SEM (cell line): Measurements from ENCODE around the genes UBL5, S1PR2, ICAM5 and ICAM3.

DNA sequence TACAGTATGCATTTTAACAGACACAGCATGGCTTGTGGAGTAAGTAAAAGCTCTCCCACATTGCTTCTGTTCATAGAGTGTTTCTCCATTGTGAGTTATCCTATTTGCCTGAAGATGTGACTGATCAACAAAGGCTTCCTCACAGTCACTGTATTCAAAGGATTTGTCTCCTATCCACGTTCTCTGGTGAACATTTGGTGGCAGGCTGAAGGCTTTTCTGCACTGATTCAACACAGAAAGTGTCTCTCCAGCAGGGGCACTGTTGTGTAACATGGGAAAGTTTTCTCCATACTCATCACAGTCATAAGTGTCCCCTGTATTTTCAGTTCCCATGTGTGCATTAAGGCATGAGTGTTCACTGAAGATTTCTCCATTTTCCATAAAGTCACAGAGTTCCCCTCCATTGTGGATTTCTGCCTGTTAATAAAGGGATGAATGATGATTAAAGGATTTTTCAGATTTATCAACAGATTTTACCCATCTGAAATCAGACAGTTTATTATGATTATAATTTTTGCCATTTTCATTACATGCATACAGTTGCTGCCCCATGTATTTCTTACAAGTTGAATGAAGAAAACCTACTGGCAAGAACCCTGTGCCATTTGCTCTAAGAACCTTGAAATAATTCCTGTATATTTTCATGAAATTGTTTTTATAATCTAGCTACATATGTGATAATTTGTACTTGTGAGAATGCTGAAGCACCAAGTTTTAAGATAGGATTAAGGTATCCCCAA lies 17.4 kb downstream of the ZNF121 start:
- PRO-cap = no peak

DNA sequence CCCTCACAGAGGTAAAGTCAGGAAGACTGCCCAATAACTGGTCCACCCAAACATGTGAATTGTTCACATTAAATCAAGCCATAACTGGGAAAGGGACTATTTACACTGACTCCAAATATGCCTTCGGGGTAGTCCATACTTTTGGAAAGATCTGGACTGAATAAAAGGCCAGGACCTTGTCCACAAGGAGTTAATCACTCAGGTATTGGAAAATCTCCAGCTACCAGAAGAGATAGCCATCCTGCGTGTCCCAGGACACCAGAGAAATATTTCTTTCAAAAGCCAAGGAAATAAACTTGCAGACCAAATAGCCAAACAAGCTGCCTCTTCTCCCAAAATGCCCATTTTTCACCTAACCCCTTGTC lies 9.9 kb upstream of the ZNF561 start:
- PRO-cap = no peak

DNA sequence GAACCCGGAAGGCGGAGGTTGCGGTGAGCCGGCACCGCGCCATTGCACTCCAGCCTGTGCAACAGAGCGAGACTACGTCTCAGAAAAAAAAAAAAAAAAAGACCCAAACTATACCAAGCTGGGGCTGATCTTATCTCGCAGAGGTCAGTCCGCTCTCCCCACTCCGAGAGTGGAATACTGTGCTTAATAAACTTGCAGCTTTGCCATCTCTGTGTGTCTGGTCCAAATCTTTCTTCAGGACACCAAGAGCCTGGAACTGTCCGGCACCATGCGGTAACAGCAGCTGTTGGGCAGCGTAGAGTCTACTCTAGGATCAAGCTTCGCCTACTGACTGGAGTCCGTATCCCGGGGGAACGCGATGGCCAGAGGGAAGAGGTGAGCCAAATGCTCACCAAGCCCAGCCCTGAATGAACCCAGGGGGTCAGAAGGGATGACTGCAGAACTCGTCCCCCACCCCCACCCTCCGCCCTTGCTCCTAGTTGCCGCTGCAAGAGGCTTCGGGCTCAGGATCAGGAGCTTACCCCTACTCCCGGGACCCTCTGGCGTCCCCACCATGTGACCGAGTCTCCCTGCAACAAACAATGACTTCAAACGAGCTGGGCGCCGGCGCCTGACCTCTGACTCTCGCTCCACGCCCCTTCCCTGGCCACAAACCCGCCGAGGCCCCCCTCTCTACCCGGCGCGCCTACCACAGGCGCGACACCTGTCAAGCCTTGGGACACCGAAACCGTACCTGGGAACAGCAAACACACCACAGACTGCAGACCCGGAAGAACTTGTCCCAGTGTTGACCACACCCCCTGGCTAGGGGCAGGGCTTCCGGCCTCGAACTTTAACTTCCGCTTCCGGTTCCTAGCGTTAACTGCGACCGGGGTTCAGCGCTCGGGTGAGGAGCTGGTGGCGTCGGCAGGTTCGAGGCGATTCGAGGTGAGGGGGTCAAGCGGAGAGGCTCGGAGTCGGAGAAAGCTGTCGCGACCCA lies at the start of gene UBL5:
Gene UBL5, plus strand, starts transcription at position 861 of the 979 bp plus-strand sequence.
- PRO-cap = bidirectional peak, plus-strand start at position 861 of the sequence, minus-strand start at position 778 of the sequence

DNA sequence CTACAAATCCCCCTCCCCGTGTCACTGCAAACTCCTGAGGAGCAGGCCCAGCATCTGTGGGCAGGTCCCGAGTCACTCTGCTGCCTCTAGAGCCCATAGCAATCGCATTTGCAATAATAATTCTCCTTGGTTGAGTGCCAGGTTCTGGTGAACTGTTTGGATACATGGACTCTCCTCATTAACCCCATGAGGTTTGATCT lies 910 bp downstream of the PIN1 start:
- PRO-cap = no peak

DNA sequence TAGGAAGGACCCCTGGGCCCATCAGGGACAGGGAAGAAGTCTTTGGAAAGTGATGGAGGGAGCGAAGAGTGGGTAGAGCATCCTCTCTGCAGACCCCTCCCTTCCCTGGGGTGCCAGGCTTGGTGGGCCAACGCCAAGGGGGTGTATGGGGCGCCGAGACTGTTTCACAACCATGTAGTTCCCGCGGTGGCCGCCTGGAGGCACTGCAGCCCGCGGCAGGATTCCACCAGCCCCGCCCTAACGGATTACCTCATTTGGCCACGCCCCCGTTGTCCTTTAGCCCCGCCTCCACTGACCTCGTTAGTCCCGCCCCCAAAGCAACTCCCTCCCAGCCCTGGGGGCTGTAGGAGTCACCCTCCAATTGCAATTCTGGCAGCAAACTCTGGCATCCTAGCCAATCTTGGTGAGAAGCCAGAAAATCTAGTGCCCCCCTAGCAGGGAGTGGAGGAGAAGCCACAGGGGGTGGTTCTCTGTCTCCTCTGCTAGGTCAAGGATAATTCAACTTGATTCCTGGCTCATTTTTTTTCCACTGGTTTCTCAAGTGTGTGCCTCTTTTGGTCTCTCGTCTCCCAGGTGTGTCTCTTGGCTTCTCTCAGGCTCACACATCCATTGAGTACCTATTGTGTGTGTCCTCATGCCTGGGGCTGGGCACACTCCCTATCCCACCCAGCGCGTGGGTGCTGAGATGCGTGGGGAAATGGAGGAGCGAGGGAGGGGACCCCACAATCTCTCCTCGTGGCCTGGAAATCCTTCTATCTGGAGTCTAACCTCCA lies 2.1 kb downstream of the OLFM2 start:
- PRO-cap = no peak

GRCh38 chr19:10121835-10122418 lies 2.2 kb upstream of the EIF3G start:
- PRO-cap = no peak

DNA sequence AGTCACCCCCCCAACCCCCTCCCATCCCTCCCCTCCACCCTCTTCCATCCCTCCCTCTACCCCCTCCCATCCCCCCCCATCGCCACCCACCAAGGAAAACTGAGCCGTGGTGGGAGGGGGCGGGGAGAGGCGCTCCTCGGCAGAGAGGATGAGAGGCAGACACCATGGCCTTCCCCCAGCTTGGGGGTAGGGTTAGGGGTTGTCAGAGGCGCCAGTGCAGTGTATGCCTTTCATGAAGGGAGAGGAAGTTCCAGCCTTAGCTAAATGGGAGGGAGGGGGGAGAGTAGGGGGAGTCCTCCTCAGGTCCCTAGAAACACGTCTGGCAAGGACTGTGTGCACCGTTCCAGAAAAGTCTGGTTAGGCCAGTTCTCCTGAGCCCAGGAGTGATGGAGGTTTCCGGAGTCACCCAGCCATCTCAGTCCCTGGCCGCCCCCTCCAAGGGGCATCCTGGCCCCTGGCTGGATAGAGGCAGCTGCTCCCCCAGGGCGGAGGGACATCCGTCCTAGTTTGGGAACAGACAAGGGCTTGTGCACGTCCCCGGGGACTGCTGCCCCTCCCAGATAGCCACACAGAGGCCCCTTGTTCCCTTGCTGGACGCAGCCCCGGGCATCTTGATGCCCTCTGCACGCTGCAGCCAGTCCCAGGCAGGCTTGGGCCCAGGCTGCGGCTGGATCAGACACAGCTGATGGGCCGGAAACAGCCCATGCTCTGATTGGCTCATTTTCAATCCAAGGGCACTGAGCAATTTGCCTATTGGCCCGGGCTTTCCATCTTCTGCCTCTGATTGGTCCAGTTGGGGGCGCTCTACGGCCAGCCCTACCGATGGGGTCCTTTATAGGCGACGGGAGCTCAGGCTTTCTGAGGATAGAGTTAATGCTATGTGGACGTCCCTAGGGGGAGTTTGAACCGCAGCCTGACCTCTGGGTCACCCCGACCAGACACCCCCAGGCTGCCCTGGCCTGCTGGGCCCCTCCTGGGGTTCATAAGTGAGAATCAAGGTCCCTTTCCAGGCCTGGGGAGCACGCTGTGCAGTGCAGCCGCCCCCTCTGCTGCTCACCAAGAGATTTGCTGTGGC lies 3.9 kb downstream of the S1PR2 start:
- PRO-cap = no peak

- PRO-cap = bidirectional peak, plus-strand start at chr19:10231001, minus-strand start at chr19:10230944; bidirectional peak, plus-strand start at chr19:10231421, minus-strand start at chr19:10231310; bidirectional peak, plus-strand start at chr19:10231581, minus-strand start at chr19:10231511
These were observed at the start of gene S1PR2 for GRCh38 chr19:10230887-10231853. Gene S1PR2 (minus strand): TSS chr19:10231331.

GRCh38 chr19:10238366-10238803 lies 7.3 kb upstream of the S1PR2 start:
- PRO-cap = no peak

- PRO-cap = no peak
These were observed 978 bp downstream of the ICAM4 start for GRCh38 chr19:10287766-10288100.

DNA sequence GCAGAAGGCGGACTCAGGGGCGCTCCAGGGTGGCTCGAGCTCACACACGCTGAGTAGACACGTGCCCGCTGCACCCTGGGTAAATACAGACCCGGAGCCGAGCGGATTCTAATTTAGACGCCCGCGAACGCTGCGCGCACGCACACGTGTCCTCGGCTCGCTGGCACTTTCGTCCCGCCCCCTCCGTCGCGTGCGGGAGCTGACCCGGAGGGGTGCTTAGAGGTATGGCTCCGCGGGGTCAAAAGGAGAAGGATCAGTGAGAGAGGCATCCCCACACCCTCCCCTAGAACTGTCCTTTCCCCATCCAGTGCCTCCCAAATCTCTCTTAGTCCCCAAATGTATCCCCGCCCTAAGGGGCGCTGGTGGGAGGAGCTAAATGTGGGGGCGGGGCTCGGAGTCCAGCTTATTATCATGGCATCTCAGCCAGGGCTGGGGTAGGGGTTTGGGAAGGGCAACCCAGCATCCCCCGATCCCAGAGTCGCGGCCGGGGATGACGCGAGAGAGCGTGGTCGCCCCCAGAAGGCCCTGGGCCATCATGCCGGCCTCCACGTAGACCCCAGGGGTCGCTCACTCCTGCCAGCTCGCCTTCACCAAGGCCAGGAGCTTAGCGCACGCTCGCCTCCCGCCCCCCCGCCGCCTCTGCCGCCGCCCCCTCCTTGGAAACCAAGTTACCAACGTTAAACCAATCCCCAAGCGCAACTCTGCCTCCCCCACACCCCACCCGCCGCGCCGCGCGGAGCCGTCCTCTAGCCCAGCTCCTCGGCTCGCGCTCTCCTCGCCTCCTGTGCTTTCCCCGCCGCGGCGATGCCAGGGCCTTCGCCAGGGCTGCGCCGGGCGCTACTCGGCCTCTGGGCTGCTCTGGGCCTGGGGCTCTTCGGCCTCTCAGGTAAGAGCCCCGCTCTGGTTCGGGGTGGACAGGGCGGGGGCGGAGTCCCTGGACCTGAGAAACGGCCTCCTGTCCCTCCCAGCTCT lies at the start of gene ICAM5:
Gene ICAM5, plus strand, starts transcription at position 713 of the 972 bp plus-strand sequence.
- PRO-cap = bidirectional peak, plus-strand start at position 111 of the sequence, minus-strand start at position 87 of the sequence; bidirectional peak, plus-strand start at position 196 of the sequence, minus-strand start at position 293 of the sequence; bidirectional peak, plus-strand start at position 390 of the sequence, minus-strand start at position 323 of the sequence; bidirectional peak, plus-strand start at position 745 of the sequence, minus-strand start at position 641 of the sequence

- PRO-cap = no peak
These were observed 5.6 kb upstream of the FDX2 start for GRCh38 chr19:10321350-10321820.

DNA sequence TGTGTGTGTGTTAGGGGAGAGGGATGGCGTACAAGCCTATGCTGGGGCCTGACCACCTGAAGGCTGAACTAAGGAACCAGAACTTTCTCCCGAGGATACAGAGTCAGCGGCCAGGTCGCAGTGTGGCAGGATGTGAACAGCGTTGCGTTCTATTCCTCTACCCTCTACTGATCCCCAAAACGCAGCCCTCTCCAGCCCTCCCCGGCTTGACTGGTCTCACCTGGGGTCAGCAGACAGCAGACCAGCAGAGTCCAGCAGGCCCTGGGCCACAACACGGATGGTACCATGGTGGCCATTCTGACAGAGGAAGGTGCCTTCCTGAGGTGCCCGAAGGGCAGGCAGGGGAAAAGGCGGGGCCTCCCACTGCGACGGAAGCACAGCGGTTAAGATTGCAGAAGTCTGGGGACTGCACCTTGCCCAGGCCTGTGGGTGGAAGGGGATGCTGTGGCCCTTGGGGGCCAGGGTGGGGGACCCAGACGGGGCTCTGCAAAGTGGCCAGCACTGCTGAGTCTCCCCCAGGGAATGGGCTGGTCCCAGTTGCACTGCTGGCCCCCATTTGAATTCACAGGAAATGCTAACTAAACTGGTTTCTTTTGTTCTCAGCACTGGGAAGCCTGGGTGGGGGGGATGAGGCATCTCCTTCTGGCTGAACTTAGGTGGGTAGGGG lies at the start of gene ICAM3:
Gene ICAM3, minus strand, starts transcription at position 306 of the 667 bp plus-strand sequence.
- PRO-cap = bidirectional peak, plus-strand start at position 394 of the sequence, minus-strand start at position 320 of the sequence

DNA sequence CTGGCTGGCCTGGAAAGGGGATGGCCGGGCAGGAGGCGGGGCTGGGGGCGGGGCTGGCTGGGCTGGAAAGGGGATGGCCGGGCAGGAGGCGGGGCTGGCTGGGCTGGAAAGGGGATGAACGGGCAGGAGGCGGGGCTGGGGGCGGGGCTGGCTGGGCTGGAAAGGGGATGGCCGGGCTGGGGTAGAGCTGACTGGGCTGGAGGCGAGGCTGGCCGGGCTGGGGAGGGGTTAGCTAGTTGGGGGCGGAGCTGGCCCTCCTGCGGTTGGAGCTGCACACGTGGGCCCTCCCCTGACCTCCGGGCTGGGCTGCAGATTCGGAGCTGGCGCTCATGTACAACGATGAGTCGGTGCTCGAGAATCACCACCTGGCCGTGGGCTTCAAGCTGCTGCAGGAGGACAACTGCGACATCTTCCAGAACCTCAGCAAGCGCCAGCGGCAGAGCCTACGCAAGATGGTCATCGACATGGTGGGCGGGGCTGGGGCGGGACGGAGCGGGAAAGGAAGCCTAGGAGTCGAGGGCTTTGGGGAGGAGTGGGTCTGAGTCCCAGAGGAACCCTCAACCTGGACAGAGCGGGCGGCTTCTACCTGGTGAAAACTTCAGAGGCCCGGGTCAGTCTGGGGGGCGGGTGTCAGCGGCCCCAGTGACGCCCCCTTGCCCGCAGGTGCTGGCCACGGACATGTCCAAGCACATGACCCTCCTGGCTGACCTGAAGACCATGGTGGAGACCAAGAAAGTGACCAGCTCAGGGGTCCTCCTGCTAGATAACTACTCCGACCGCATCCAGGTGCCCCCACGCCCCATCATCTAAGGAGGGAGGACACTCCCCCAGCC lies 41.1 kb downstream of the PDE4A start:
- PRO-cap = no peak

- PRO-cap = bidirectional peak, plus-strand start at chr19:10654859, minus-strand start at chr19:10654714
These were observed 522 bp downstream of the ILF3 start for GRCh38 chr19:10654518-10655218.

GRCh38 chr19:10691440-10692327 lies 9.6 kb upstream of the QTRT1 start:
- PRO-cap = no peak

GRCh38 chr19:10747144-10747688 lies 29.3 kb downstream of the DNM2 start:
- PRO-cap = no peak

- PRO-cap = no peak
These were observed 46.5 kb downstream of the DNM2 start for GRCh38 chr19:10764125-10765103.

DNA sequence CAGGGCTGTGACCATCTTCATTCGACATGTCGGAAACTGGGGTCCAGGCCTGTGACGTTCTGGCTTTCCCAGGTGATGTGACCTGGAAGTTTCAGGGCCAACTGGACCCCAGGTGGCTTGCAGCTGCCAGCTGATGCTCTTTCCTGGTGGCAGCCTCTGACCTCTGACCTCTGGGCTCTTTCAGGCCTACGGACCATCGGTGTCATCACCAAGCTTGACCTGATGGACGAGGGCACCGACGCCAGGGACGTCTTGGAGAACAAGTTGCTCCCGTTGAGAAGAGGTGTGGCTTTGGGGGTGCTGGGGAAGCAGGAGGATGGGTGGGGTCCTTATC lies 59.0 kb downstream of the DNM2 start:
- PRO-cap = no peak

GRCh38 chr19:10815806-10816976 lies 19.8 kb downstream of the TMED1 start:
- PRO-cap = no peak